Melanocyte of skin (primary cell): ENCODE data around the genes ACTMAP, EGLN2 and HNRNPUL1.

GRCh38 chr19:40217935-40218230, 301 bp downstream of the TTC9B start:
- CAGE, long polyA plus RNA, 2 experiments = no peak in any of the 2 experiments

DNA sequence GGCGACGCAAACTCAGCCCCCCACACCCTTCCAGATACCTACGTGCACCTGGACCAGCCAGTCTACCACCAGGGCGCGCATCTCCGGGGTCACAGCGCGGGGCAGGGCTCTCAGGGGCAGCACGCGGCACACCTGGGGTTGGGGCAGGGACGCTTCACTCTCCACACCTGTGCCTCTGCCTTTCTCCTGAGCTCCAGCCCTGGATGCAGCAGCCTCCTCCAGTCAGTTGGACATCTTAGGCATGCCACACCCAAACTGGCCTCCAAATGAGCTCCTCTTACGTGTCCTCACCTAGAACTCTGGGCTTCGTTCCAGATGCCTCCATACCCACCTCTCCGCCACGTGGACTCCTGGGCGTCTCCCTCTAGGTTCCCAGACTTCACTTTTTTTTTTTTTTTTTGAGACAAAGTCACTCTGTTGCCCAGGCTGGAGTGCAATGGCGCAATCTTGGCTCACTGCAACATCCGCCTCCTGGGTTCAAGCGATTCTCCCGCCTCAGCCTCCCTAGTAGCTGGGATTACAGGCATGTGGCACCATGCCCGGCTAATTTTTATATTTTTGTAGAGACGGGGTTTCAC, 1.7 kb downstream of the CCNP start:
- CAGE, long polyA plus RNA, 2 experiments = no peak in any of the 2 experiments

- CAGE, long polyA plus RNA, 2 experiments = start-site peak on the plus strand in 1 of 2 experiments, at chr19:40365823-40365897 at its widest, 98 to 382 reads per replicate
These were observed 17.1 kb downstream of the PLD3 start for GRCh38 chr19:40365418-40366117.

DNA sequence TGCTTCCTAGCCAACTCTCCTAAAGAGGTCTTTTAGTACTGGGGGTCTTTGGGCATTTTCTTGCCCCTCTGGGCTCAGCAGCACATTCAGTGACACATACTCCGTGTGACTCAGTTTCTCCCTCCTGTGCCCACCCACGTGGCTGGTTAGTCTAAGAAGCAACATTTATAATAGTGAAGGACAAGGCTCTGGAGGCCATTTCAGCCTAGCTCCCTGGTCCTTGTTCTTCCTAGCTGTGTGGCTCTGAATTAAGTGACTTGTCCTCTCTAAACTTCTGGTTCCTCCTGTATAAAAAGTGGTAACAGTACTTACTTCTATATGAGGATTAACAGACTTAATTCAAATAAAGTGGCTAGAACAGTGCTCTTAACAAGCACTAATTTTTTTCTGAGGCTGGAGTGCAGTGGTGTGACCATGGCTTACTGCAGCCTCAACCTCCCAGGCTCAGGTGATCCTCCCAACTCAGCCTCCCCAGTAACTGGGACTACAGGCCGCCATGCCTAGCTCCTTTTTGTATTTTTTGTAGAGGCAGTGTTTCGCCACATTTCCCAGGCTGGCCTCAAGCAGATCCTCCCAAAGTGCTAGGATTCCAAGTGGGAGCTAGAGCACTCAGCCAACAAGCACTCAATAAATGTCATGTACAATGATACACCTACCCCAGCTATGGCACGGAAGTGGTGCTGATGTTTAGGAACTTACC, 3.9 kb downstream of the SERTAD3 start:
- CAGE, long polyA plus RNA, 2 experiments = no peak in any of the 2 experiments

DNA sequence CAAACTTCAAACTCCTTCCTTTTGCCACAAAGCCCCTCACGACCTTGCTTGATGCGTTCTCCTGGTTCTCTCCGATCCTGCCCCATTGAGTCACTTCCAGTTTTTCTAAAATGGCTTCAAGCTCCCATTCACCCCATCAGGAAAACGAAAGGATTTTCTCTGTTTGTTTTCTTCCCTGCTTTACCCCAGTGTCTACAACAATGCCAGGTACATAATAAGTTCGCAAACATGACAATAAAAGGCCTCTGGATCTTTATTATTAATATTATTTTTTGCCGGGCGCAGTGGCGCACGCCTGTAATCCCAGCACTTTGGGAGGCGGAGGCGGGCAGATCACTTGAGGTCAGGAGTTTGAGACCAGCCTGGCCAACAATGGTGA, 862 bp upstream of the SERTAD3 start:
- CAGE, long polyA plus RNA, 2 experiments = no peak in any of the 2 experiments

DNA sequence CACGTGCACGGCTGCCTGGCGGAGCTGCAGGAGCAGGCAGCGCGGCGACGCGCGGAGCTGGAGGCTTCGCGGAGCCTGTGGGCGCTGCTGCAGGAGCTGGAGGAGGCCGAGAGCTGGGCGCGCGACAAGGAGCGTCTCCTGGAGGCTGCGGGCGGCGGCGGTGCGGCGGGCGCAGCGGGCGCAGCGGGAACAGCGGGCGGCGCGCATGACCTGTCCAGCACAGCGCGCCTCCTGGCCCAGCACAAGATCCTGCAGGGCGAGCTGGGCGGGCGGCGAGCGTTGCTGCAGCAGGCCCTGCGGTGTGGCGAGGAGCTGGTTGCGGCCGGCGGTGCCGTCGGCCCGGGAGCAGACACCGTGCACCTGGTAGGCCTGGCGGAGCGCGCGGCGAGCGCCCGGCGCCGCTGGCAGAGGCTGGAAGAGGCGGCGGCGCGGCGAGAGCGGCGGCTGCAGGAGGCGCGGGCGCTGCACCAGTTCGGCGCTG, 45.9 kb downstream of the SPTBN4 start:
- CAGE, long polyA plus RNA, 2 experiments = no peak in any of the 2 experiments

- CAGE, long polyA plus RNA, 2 experiments = no peak in any of the 2 experiments
These were observed 9.7 kb upstream of the LTBP4 start for GRCh38 chr19:40591194-40592119.

DNA sequence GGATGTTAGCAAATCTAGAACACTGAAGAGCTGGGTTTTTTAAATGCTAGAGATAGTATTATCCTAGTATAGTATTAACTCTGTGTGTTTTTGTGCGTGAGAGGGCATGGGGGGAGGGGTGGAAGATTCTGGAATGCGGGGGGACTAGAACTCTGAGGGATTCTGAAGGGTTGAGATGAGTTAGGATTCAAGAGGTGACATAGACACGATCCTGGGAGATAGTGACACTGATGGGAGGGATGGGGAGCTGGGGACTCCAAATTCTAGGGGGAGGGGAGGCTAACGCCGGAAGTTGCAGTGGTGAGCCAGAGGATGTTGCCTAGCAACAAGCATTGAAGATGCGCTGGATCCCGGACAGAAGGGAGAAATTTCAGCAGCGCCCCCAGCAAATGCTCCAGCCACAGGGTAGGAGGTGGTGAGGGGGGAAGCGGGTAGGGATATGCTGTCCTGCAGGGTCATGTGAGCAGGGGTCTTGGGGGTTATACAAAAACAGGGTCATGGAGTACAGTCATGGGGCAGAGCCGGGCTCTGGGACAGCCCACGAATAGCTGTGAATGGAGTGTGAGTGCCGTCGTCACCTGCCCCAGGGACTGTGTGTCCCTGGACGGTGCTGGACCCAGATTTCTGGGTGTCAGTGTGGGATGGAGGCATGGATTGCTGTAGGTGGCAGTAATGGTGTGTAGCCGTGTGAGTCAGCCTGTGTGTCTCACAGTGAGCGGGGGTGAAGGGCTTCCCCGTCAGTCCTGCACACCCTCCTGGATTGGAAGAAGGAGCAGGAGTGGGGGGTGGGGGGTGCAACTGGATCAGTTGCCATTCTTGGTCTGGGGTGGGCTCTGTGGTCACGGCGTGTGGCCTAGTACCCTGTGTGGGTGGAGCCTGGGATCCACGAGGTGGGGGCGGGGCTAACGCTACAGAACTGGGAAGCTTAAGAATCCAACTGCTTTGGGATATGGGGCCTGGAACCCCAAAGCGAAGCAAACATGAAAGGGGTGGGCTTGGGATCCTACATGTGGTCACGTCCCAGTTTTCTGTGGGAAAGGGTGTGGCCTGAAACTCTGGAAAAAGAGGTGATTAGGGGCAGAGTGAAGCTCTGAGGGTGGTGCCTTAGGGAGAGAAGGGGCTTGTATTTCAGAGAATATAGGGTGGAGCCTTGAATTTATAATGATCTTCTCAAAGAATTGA, 6.6 kb upstream of the LTBP4 start:
- CAGE, long polyA plus RNA, 2 experiments = no peak in any of the 2 experiments

GRCh38 chr19:40616859-40617457, 15.8 kb downstream of the LTBP4 start:
- CAGE, long polyA plus RNA, 2 experiments = no peak in any of the 2 experiments

DNA sequence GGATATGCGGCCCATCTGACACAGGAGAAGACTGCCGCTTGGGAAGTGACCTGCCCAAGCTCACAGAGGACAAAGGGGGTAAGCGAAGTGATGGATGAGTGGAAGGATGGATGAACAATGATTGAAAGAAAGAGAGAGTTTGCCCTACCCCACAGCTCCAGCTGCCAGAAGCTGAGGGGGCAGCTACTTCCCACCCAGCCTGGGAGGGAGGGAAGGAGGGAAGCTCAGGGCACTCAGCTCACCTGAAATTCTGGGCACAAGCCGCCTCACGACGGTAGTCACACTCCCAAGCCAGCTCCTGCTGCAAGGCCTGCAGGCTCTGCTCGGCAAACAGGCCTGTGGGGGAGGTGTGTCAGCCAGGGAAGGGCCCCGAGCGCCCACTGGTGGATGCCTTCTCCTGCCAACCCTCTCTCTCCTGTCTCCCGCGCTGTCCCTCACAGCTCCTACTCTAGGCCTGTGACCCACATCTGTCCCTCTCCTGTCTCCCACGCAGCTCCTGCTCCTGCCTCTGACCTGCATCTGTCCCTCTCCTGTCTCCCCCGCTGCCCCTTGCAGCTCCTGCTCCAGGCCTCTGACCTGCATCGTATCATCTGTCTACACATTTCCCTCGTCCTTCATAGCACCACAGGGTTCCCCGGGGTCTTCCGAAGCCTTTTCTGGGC, 12.0 kb upstream of the NUMBL start:
- CAGE, long polyA plus RNA, 2 experiments = no peak in any of the 2 experiments

DNA sequence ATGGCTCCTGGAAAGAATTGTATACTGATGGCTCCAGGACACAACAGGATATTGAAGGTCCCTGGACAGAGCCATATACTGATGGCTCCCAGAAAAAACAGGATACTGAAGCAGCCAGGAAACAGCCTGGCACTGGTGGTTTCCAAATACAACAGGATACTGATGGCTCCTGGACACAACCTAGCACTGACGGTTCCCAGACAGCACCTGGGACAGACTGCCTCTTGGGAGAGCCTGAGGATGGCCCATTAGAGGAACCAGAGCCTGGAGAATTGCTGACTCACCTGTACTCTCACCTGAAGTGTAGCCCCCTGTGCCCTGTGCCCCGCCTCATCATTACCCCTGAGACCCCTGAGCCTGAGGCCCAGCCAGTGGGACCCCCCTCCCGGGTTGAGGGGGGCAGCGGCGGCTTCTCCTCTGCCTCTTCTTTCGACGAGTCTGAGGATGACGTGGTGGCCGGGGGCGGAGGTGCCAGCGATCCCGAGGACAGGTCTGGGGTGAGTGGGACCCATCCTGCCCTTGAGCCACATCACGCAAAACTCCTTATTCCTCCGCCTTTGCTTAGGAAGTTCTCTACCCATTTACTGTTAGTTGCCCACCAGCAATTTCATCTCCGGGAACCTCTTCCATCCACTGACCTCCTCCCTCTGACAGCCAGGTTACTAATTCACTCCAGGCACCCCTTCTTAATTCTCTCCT, 1.0 kb downstream of the ITPKC start:
- CAGE, long polyA plus RNA, 2 experiments = no peak in any of the 2 experiments

GRCh38 chr19:40750035-40750784, at the start of gene ACTMAP:
TSS of gene ACTMAP (minus strand) at chr19:40750477.
- CAGE, long polyA plus RNA, 2 experiments = start-site peak on the minus strand in 1 of 2 experiments, at chr19:40750399-40750515 at its widest, 6 to 12 reads per replicate

- CAGE, long polyA plus RNA, 2 experiments = no peak in any of the 2 experiments
These were observed 4.2 kb upstream of the MIA start for GRCh38 chr19:40771196-40771395.

- CAGE, long polyA plus RNA, 2 experiments = start-site peak on the plus strand in 1 of 2 experiments, at chr19:40799185-40799234 at its widest, 46 to 316 reads per replicate
These were observed at the start of gene EGLN2 for GRCh38 chr19:40798480-40799347. TSS of gene EGLN2 (plus strand) at chr19:40799191.

DNA sequence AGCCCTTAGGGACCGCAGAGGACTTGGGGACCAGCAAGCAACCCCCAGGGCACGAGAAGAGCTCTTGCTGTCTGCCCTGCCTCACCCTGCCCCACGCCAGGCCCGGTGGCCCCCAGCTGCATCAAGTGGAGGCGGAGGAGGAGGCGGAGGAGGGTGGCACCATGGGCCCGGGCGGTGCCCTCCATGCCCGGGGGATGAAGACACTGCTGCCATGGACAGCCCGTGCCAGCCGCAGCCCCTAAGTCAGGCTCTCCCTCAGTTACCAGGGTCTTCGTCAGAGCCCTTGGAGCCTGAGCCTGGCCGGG, 1.3 kb downstream of the EGLN2 start:
- CAGE, long polyA plus RNA, 2 experiments = no peak in any of the 2 experiments

DNA sequence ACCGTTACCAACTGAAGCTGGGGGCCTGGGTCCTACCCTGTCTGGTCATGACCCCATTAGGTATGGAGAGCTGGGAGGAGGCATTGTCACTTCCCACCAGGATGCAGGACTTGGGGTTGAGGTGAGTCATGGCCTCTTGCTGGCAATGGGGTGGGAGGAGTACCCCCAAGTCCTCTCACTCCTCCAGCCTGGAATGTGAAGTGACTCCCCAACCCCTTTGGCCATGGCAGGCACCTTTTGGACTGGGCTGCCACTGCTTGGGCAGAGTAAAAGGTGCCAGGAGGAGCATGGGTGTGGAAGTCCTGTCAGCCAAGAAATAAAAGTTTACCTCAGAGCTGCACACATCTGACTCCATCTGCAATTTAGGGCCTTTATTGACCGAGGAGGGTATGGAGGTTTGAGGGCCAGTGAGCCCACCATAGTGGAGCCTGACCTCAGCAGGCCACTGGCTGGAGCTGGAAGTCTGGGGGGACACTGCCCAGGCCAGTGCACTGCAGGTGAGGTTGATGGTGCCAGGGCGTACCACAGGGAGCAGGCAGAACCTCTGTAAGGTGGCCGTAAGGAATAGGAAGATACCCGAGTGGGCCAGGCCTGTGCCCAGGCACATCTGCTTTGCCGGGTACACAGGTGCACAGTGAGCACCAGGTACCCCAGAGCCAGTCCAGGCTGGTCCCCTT, 9.2 kb downstream of the EGLN2 start:
- CAGE, long polyA plus RNA, 2 experiments = no peak in any of the 2 experiments

DNA sequence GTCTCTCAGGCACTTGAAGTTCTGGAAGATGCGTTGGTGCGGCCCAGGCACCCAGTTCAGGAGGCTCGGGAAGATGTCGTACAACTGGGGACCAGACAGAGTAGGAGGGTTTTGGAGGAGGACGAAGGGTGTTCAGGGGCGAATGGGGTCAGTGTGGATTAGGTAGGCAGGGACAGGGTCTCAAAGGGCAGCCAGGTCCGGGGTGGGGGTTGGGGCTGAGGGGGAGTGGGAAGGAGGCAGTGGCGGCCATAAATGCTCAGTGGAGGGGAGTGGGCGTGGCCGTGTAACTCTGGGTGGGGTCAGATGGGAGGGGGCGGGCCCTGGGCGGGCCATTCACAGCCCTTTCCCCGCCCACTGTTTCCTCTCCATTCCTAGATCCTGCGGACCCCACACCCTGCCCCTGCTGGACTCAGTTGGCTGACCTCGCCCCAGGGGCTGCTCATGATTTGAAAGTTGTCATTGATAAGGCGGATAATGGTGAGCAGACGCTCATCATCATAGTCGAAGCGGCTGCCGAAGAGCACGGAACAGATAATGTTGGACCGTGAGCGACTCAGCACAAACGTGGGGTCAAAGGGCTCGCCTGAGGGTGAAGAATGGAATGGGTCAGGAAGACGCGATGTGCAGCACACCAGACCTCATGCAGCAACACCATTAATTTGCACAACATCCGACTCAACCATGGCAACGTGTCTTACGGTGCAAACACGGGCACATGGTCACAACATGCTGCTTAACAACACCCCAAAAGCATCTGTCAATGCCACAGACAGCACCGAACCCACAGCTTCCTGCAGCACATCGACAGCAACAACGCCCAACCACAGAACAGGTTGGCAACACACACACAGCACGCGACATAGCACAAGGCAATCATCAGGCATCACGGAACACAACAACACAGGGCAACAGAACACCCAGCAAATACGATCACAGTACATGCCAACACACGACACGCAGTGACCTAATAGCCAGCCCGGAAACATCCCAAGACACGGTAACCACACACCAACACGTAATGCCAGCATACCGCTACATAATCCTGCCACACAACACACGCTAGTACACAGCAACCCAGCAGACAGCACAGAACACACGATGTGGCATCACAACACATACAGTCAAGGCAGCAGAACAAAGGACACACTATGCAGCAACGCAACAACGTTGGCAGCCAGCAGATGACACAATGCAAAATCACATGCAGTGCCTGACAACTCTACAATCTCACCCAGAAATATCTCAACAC, 23.6 kb downstream of the CYP2A6 start:
- CAGE, long polyA plus RNA, 2 experiments = no peak in any of the 2 experiments

DNA sequence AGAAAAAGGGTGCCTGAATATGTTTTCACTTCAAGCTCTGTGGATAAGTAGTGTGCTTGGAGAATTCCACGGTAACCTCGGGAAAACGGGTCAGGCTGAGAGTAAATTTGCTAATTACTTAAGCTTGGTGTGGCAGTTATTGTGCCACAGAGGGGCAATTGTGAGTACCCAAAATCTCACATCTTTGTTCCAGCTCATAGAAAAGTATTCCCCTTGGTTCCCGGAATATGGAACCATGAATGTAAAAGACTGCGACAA, 36.3 kb upstream of the CYP2B6 start:
- CAGE, long polyA plus RNA, 2 experiments = no peak in any of the 2 experiments

- CAGE, long polyA plus RNA, 2 experiments = no peak in any of the 2 experiments
These were observed 32.0 kb upstream of the CYP2B6 start for GRCh38 chr19:40959095-40959477.

- CAGE, long polyA plus RNA, 2 experiments = start-site peak on the plus strand in 1 of 2 experiments, at chr19:41264349-41264473 at its widest, 19 to 703 reads per replicate
These were observed at the start of gene HNRNPUL1 for GRCh38 chr19:41264276-41264649. TSS of gene HNRNPUL1 (plus strand) at chr19:41264372.